Cytotoxic T cell (primary cell): ENCODE data around the gene THADA.

GRCh38 chr2:42968146-42968411 is 175.7 kb upstream of the HAAO start:
- PRO-cap, 2 experiments: no peak in any of the 2 experiments

- PRO-cap, 2 experiments: no peak in any of the 2 experiments
These were observed 191.6 kb upstream of the HAAO start for GRCh38 chr2:42983921-42984492.

- PRO-cap, 2 experiments: no peak in any of the 2 experiments
These were observed 184.4 kb downstream of the ZFP36L2 start for GRCh38 chr2:43042085-43042411.

DNA sequence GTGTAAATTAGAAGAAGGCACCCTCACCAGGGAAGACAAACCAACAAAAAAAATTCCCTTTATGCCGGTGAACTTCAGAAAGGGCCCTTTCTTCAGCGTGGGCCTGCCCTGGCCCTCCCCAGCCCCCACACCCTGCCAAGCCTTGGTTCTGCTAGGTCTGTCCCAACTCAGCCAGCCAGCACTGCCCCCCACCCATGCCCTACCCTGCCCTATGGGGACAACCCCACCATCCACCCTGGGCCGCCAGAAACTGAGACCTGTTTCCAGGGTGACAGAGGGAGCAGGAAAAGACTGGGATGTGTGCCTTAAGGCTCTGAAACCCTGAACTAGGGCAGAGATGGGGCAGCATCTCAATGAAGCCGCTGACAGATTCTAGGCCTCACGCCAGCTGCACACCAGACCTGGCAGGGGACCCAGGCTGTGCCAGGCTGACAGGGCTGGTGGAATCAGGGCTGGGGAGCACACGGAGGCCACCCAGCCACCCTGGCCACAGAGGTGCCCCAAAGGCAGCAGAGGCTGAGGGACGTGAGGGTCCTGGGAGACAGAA is 169.5 kb downstream of the ZFP36L2 start:
- PRO-cap, 2 experiments: no peak in any of the 2 experiments

DNA sequence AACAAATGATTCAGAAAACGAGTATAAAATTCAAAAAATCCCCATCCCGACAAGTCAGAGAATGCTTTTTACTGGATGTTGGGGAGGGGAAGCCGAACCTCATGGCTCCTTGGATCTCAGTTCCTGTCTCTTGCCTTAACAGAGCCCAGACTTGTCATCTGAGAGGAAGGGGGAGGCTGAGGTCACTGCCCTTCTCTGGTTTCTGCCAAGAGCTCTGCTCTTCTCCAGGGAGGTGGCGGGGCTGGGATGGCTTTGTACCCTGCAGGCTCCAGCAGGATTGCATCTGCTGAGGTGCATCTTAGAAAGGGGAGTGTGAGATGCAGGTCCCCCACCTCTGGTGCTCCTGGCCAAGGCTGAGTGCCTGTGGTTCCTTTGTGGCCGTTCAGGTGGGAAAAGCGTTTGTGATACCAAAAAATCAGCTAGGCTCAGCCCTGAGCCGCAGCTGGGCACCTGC is 142.3 kb downstream of the ZFP36L2 start:
- PRO-cap, 2 experiments: no peak in any of the 2 experiments

GRCh38 chr2:43136643-43137468 is 89.5 kb downstream of the ZFP36L2 start:
- PRO-cap, 2 experiments: peak in 2 of 2 experiments; most common plus-strand start chr2:43137008 (in 2); most common minus-strand start chr2:43136929 (in 2)

- PRO-cap, 2 experiments: peak in 1 of 2 experiments; most common minus-strand start chr2:43149615 (in 1)
These were observed 76.9 kb downstream of the ZFP36L2 start for GRCh38 chr2:43149524-43149875.

- PRO-cap, 2 experiments: peak in 1 of 2 experiments; most common plus-strand start chr2:43224630 (in 1); most common minus-strand start chr2:43224657 (in 1)
These were observed 1.8 kb downstream of the ZFP36L2 start for GRCh38 chr2:43224600-43225014.

DNA sequence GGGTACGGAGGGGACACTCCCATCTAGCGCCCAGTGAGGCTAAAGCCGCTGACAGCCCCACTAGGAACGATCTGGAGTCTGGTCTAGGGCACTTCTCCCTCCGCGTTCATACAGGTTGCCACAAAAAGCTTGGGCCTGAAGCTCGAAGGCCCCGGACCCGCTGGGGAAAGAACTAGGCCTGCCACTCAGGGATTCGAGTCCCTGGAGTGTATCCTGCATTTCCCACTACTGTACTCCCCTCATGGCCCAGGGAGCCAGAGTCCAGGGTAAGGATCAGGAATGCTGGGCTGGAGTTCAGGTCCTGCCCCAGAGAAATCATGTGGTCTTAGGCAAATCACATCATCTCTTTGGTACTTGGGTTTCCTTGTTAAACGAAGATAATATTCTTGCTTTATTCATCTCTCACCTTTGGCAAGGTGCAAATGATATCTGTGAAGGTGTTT is 1.4 kb upstream of the ZFP36L2 start:
- PRO-cap, 2 experiments: peak in 2 of 2 experiments; most common plus-strand start position 63 of the sequence (in 1)

- PRO-cap, 2 experiments: no peak in any of the 2 experiments
These were observed 47.2 kb upstream of the ZFP36L2 start for GRCh38 chr2:43273472-43274070.

DNA sequence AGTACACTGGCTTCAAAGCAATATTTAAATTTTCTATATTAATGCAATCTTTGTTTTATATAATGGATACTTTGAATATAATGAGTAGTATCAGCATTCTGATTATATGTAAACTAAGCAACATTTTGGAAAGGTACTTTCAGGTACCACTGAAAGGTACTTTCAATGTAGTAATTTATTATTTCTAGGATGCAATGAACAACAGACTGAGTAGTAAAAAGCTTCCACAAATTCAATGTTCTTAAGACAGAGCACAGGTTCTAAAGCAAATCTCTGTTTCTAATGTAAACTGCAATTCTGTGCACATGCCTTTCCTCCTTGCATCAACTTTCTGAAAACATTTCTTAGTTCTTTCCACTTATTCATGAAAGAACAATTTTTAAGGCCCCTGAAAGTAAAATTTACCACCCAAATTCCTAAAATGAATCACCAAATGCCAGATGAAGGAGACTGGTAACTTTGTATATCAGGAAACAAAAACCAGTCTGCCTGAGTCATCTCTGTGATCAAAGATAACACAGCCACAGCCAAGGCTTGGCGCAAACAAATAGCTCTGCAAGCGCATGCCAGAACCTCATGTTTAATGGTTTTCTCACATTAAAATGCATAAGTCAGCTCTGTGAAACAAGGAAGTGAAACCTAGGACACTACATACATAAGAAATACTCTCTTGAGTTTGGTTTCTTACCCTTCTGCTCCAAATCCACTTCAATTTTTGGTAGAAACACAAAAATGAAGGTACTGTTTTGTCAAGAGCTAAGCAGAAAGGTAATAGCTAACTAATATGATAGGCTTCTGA is 169.5 kb downstream of the THADA start:
- PRO-cap, 2 experiments: peak in 1 of 2 experiments; most common plus-strand start position 607 of the sequence (in 1); most common minus-strand start position 582 of the sequence (in 1)

GRCh38 chr2:43595513-43596255 is at the start of gene THADA:
TSS of gene THADA (minus strand) at chr2:43596038.
- PRO-cap, 2 experiments: peak in 2 of 2 experiments; most common plus-strand start chr2:43596189 (in 1); most common minus-strand start chr2:43596038 (in 2)

DNA sequence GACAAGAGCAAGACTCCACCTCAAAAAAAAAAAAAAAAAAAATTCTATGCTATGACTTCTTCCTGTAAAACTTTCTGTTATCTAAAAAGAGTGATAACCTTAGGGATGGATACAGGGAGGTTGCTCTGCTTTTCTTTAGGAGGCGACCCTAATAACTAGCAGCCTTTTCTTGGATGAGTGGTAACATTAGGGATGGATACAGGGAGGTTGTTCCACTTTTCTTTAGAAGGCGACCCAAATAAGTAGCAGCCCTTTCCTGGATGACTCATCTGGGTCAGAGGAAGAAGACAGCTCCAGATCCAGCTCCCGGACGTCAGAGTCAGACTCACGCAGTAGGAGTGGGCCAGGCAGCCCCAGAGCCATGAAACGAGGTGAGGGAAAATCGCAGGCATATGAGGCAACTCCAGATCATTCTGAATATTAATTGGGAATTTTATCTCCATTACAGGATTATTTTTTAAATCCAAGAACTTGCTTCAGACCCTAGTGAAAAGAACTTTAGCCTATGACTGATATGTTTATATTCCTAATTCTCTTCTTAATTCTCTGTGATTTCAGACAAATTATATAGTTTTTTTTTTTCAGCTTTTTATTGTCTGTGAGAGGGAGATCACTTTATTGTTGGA is 31.1 kb upstream of the C1GALT1C1L start:
- PRO-cap, 2 experiments: no peak in any of the 2 experiments

- PRO-cap, 2 experiments: no peak in any of the 2 experiments
These were observed 16.2 kb downstream of the DYNC2LI1 start for GRCh38 chr2:43790015-43790484.

DNA sequence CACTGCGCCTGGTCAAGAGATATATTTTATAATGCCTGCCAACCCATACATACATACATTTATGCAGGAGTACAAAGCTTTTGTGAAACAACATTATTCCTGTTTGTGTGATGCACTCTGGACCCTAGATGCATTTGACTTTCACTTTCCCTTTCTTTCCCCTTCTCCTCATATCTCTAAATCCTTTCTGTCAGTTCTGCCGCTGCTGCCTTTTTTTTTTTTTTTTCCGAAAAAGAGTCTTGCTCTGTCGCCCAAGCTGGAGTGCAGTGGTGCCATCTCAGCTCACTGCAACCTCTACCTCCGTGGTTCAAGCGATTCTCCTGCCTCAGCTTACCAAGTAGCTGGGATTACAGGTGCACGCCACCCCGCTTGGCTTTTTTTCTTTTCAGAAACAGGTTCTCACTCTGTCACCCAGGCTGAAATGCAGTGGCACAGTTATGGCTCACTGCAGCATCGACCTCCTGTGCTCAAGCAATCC is 85.7 kb upstream of the LRPPRC start:
- PRO-cap, 2 experiments: no peak in any of the 2 experiments

DNA sequence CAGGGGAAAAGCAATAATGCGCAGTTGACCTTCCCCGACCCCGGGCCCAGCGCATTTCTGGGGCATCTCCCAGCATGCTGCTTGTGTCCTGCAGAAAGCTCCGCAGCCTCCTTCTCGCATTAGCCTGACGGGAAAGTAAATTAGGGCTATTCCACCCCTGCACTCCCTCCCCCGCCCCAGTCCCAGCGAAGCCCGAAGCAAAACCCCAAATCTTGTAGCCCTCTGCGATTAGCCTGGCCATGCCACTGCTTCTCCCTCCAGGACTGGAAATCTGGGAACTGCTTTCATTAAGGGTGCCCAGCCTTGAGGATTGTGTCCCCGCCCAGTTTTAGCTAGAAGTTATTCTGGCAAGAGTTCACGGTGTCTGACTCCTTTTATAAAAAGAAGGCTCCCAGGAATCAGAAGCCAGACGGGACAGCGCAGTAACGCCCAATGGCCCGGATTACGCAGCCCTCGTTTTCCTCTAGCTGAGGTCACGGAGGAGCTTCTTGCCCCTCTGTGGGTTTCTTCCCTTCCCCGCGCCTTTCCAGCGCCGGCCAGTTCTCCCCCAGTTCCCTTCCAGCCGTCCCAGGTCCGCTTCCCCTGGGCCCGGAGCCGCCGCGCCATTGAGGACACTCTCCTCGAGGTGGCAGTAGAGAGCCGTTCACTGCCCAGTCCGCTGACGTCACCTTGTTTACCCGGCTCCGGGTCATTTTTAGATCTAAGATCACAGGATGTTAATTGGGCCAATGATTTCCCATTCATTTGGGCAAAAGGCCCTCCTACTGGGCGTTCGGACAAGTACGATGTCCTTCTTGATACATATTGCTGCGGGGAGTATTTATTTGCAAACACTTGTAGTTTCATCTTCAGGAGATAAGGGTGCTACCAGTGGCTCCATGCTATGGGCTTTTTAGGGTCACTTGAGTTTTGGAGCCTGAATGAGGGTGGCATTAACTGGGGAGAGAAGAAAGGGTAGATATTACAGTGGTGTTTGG is 81.6 kb upstream of the PPM1B start:
- PRO-cap, 2 experiments: peak in 1 of 2 experiments; most common plus-strand start position 744 of the sequence (in 1); most common minus-strand start position 607 of the sequence (in 1)

DNA sequence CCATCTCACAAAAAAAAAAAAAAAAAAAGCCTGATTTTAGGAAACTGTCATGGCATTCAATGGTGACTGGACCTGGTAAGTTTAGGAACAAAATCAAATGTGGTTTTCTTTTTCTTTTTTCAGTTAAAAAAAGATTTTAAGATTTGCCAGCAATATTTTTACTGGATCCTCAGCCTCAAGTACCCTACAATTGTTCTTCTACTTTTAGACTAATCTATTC is 55.3 kb upstream of the PPM1B start:
- PRO-cap, 2 experiments: peak in 1 of 2 experiments; most common minus-strand start position 82 of the sequence (in 1)

DNA sequence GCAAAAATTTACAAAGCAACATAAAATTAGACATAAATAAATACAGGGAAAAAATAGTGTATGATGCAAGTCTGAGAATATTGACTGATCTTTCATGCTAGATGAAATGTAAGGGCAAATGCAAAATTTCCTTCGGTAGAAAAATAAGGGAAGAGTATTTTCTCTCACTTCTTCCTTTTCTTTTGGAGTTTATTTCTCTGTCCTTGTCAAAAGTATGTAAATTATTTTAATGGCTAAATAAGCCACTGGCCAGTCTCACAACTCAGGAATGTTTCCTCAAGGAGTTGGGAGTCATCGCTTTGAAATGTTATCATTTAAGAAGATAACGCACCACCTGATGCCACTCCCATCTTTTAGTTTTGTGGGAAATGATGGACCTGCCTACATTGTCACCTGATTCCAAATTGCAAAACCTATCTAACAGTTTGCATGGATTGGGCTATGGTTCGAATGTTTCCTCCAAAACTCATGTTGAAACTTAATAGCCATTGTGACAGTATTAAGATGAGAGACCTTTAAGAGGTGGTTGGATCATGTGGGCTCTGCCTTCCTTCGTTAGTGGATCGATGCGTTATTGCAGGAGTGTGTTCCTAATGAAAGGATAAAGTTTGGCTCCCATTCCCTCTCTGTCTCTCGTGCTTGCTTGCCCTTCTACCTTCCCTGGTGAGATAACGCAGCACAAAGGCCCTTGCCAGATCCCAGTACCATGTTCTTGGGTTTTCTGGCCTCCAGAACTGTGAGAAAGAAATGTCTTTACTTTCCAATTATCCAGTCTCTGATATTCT is 32.4 kb upstream of the PPM1B start:
- PRO-cap, 2 experiments: no peak in any of the 2 experiments

GRCh38 chr2:44169341-44169977 is 784 bp downstream of the PPM1B start:
- PRO-cap, 2 experiments: peak in 2 of 2 experiments; most common plus-strand start chr2:44169736 (in 1); most common minus-strand start chr2:44169648 (in 1)

DNA sequence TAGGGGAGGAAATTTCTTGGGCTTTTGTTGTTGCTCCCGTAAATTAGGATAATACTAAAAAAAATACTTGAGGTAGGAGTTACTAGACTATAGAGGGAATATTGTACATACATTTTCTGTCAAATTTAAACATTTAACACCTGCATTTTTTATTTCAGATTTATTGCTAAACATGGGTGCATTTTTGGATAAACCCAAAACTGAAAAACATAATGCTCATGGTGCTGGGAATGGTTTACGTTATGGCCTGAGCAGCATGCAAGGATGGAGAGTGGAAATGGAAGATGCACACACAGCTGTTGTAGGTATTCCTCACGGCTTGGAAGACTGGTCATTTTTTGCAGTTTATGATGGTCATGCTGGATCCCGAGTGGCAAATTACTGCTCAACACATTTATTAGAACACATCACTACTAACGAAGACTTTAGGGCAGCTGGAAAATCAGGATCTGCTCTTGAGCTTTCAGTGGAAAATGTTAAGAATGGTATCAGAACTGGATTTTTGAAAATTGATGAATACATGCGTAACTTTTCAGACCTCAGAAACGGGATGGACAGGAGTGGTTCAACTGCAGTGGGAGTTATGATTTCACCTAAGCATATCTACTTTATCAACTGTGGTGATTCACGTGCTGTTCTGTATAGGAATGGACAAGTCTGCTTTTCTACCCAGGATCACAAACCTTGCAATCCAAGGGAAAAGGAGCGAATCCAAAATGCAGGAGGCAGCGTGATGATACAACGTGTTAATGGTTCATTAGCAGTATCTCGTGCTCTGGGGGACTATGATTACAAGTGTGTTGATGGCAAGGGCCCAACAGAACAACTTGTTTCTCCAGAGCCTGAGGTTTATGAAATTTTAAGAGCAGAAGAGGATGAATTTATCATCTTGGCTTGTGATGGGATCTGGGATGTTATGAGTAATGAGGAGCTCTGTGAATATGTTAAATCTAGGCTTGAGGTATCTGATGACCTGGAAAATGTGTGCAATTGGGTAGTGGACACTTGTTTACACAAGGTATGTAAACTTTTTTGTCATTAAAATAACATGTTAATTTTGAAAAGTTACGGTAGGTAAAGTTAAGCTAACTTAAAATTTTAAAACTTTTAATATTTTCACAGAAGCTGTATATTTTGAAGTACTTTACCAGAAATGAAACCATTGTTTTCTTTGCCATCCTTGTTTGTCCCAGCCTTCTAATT is 32.8 kb downstream of the PPM1B start:
- PRO-cap, 2 experiments: no peak in any of the 2 experiments